ENCODE results near the genes SCOC and RNF150.

DNA sequence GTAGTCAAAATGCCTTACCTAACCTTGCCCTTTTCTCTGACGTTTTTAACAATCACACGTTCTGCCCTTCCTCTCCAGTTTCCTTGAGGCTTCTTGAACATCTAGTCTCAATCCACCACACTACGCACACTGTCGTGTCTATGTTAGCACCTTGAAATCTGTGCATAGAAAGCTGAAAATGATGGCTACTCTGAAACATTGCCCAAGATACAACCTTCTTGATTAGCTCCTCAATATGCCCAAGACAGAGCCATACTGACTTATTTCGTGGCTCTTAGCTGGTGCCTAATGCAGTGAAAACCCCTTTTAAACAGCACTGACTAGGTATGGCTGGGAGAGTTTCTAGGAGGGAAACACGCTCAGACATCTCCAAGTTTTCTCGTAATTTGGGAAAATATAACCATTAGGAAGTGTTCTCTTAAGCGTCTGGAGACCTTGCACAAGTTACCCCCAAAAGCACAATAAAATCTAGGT lies 29.8 kb downstream of the MAML3 start:
- PRO-cap = no peak

DNA sequence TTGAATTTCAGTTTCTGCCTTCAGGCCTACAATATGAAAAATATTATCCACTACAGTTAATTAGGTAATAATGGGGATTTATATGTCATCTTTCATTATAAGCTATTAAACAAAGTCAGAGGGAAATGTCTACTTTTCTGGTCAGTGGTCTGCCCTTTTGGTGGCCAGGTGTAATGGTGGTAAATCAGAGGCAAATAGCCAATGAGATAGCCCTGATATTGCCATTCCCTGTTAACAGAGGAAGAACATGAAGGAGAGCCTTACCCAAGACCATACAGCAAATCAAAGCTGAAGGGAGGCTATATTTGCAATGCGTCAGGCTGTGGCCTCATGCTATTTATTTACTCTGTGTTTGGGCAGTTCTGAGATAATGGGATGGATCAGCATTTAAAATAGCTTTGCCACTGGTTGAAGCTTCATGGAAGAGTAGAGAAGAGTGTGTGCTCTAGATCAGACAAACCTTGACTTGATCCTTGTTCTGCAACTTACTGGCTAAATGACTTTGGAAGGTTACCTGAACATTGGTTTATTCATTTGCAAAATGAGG lies 73.3 kb upstream of the MAML3 start:
- PRO-cap = unidirectional peak, minus-strand start at position 284 of the sequence

DNA sequence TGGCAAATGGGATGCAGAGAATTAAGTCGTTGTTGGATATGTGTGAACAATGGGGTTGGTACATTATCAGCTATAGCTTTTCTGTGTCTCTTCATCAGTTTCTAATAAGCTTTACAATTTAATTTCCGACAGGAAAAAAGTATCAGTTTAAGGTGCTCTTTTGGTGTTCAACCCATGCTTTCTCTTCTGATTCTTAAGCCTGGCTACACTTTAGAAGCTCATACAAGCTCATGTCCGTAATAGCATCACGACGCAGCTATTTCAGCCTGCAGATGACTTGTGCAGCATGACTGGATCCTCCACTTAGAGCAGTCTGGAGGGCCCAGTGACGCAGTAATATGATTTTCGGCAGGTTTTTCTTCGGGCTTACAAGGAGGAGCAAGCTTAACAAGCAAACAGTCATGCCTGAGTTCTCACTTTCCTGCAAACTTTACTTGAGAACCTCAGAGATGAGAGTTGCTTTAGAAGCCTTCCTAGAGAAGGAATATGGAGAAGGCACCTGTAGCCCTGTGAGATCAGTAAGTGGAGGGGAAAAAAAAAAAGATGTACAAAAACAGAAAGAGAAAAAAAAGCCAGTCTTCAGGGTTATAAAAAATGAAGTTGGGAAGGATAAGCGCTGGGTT lies 85.3 kb upstream of the MAML3 start:
- PRO-cap = no peak

DNA sequence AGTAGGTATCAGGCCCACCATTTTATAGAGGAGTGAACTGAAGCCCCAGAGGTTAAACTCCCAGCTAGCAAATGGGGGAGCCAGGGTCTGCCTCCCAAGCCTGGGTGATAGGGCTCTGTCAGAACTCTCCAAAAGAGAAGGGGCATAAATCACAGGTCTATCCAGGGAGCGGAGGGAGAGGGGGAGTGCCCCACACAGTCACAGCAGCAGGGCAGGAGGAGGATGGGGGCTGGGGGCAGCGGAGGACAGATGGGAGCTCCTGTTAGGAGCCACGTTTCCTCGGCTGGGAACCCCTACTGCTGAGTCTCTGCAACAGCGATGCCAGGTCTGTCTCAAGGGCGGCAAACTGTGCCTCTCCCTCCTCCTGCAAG lies 98.0 kb upstream of the MAML3 start:
- PRO-cap = unidirectional peak, plus-strand start at position 302 of the sequence

GRCh38 chr4:140373229-140374331 lies at the start of gene SCOC:
SCOC (plus strand) TSS chr4:140373646.
- PRO-cap = bidirectional peak, plus-strand start at chr4:140373649, minus-strand start at chr4:140373308; unidirectional peak, minus-strand start at chr4:140374117

GRCh38 chr4:140413482-140413830 lies 14.0 kb downstream of the CLGN start:
- PRO-cap = no peak

DNA sequence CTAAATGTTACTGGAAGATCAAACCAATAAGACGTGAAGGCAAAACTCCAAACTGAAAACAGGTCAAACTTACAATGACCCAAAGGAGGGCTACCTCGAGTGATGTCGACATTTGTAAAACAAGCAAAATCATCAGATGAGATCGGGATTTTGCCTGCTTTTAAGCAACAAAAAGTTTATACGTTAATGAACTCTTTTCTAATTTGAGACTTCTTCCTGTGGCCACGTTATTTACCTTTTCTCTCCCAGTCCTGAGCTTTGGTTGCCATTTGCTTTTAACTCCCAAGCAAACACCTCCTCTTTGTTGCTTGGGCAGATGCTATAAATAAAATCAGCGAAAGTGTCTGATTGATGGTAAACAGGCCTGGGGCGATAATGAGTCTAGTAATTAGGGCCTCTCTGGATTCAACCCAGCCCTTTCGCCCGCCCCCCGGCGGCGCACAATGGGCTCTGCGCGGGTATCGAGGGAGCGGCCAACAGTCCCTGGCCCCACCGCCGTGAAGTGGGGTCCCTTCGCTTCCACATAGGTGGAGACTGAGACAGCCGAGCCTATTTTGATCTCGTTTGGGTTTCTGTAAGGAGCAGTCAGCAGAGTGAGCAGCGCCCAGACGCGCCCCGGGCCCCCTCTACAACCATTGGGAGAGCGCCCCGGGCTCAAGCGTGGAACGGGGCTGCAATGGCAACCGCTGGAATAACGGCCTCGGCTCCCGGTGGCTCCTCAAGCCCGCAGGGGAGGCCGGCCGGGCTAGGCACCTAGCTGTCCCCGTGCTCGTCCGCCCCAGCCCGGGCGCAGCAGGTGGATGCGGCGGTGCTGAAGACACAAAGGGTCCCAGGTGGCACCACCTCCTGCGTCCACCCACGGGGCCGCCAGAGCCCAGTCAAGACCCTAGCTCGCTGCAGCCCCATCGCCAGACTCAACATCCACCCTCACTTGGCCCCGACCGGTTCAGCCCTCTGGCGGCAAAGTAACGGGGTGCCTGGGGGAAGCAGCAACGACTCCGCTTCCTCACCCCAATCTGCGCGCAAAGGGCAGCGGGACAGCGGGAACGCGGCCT lies 652 bp downstream of the CLGN start:
- PRO-cap = unidirectional peak, plus-strand start at position 443 of the sequence; unidirectional peak, plus-strand start at position 584 of the sequence

GRCh38 chr4:140632906-140633605 lies 64.3 kb upstream of the UCP1 start:
- PRO-cap = no peak

GRCh38 chr4:140641600-140642461 lies 73.1 kb upstream of the UCP1 start:
- PRO-cap = no peak

- PRO-cap = no peak
Measured at GRCh38 chr4:140678802-140679444, 77.3 kb downstream of the TBC1D9 start.

DNA sequence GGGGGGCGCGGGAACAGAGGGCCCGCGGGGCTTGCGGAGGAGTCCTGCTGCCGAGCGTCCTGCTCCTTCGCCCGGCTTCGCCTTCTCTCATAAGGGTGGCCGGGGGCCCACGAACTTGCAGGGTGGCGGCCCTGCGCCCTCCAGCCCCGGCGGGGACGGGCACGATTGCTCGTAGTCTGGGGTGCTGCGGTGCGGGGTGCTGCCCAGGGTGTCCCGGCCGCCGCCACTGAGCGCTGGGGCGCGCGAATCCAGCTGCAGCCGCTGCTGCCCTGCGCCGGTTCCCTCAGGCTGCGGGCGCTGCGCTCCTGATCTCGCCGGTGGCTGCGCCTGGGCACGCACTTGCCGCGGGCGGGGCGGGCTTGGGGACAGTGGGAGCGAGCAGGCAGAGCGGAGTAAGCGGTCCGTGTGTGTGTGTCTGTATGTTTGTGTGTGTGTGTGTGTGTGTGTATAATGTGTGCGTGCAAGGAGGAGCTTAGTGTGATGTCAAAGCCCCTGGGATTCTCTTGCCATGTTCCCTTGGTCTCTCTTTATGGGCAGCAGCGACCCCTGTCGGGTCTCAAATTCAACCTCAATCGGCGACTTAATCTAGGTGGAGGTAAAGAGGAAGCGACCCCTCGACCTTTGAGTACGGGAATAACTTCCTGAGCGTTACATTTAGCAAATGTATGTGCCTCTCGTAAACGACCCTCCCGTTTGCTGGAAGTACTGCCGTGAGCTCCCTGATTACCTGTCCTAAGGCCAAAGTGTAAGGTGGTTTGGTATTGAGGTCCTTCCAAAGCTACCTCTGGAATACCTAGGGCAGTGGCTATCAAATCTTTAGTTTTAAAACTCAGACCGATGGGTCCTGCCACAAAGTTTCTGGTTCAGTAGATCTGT lies at the start of gene RNF150:
TSS of gene RNF150 (minus strand) at position 421 of the 876 bp plus-strand sequence.
- PRO-cap = bidirectional peak, plus-strand start at position 368 of the sequence, minus-strand start at position 228 of the sequence; unidirectional peak, minus-strand start at position 505 of the sequence

DNA sequence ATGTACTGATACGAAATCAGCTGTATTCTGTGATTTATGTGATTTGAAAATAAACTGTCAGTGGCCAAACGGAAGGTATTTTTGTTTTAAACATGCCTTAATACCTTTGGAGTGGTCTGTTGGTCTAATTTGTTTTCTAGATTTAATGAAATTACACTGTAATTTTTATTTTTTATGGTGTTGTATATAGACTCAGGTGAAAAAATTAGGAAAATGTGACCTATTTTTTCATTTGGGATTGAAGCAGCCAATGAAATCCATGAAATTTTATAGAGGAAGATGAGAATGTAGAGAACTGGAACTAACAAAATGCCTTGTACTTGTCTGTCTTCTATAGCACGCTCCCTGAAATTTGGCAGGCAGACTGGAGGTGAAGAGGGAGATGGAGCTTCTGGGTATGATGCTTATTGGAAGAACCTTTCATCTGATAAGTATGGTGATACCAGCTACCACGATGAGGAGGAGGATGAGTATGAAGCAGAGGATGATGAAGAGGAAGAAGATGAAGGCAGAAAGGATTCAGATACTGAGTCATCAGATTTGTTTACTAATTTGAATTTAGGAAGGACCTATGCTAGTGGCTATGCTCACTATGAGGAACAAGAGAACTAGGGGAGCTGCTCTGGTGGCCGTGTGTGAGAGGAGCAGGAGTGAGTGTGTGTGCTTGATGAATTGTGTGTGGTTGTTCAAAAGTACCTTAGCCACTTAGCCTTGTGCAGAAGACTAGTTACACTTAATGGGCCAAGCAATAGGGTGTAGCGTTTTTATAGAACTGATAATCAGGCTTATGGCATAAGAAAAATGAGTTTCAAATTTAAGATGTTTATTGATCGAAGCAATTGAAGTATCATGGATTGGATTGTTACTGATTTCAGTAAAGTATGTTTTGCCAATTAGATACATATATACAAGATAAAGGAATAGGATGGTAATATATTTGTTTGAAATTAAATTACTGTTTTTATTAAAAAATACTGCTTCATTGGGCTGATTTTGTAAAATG lies 13.0 kb downstream of the ZNF330 start:
- PRO-cap = no peak

DNA sequence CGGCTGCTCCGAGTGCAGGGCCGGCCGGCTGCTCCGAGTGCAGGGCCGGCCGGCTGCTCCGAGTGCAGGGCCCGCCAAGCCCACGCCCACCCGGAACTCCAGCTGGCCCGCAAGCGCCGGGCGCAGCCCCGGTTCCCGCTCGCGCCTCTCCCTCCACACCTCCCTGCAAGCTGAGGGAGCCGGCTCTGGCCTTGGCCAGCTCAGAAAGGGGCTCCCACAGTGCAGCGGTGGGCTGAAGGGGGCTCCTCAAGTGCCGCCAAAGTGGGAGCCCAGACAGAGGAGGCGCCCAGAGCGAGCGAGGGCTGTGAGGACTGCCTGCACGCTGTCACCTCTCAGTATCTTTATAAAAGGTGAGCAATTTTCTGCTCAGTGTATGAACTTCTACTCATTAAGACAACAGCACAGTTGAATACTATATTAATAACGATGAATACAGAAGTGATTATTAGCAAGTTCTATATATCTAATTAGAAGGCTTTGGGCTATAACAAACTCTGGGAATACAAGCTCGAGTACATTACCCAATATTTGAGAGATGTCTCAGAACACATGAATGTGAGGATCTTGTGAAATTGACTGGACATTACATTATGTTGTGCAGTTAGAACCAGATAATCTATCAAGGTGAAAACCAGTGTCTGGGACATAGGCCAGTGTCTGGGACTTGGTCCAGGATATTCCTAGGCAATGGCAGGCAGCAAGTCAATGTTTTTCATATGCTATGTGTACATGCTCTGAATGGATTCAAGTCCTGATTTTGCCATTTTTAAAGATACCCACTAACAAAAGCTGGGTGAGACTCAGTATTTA lies 112.9 kb downstream of the ZNF330 start:
- PRO-cap = no peak

GRCh38 chr4:141638102-141638621 lies 1.8 kb downstream of the IL15 start:
- PRO-cap = no peak

GRCh38 chr4:141646968-141647560 lies 10.7 kb downstream of the IL15 start:
- PRO-cap = no peak

GRCh38 chr4:141657881-141658456 lies 21.6 kb downstream of the IL15 start:
- PRO-cap = no peak

GRCh38 chr4:142380191-142380721 lies 465.8 kb downstream of the INPP4B start:
- PRO-cap = no peak

GRCh38 chr4:142403976-142404623 lies 442.0 kb downstream of the INPP4B start:
- PRO-cap = no peak

- PRO-cap = no peak
Measured at GRCh38 chr4:142645222-142645974, 200.7 kb downstream of the INPP4B start.

DNA sequence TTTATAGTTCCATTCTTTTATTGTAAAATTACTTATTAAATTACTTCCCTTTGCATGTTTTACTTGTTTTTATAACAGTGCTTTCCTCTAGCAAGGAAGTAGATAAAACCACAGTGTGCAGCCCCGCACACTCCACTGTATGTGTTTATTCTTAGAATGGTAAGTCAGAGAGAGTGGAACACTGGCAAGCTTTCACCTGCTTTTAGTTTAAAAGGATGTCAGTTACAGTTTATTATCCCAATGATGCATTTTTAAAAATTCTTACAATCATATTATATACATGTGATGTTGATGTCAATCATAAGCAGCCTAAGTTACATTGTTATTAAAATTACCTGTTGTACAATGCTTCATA lies 149.3 kb downstream of the INPP4B start:
- PRO-cap = no peak